Brain (tissue), 1 donor: ENCODE measurements around a stretch of chr7.

DNA sequence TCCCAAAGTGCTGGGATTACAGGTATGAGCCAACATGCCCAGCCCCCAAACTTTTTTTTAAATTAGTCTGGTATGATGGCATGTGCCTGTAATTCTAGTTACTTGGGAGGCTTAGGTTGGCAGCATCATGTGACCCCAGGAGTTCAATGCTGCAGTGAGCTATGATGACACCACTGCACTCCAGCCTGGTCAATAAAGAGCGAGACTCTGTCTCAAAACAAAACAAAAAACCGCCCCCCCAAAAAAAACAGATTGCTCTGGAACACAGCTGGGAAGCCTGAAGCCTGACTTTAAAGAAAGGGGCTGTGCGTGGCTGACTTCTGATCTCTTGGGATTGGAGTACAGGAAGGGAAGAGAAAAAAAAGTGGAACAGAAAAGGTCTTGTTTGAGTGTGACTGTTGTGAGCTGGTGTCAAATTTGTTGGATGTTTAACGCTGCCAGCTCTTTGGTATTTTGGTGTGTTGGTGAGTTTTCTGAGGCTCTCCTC is 20.7 kb upstream of the TPST1 start:
- RRBS, result no CpG with 5 or more reads among the region's 4 CpGs

DNA sequence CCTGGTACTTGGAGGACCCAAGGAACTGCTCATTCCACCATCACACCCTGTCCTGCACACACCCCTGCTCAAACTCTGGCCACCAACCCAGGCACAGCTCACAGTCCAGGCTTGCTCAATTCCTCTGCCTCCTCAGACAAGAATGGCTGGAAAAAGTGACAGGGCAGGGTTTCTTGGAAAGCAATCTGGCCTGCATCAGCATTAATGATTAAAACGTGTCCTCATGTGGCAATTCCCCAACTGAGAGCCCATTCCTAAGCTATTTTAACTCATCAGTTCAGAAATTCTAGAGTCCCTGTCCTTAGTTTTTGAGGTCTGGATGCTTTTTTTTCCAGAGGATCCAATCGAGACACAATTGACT is 17.2 kb upstream of the TPST1 start:
- RRBS, result no CpG with 5 or more reads among the region's 2 CpGs

- RRBS, result no CpG with 5 or more reads among the region's 6 CpGs
Measured at GRCh38 chr7:66307512-66308320, 102.6 kb downstream of the TPST1 start.

DNA sequence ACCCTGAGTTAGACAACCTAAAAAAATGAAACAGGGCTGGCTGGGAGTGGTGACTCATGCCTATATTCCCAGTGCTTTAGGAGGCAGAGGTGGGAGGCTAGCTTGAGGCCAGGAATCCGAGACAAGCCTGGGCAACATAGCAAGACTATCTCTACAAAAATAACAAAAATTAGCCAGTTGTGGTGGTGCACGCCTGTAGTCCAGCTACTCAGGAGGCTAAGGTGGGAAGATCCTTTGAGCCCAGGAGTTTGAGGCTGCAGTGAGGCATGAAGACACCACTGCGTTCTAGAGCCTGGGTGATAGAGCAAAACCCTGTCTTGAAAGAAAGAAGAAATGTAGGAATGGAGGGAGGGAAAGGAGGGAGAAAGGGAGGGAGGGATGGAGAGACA is 166.1 kb downstream of the TPST1 start:
- RRBS, result no CpG with 5 or more reads among the region's 3 CpGs

- RRBS, result no CpG with 5 or more reads among the region's 9 CpGs
Measured at GRCh38 chr7:66619082-66619500, 9.6 kb upstream of the KCTD7 start.

DNA sequence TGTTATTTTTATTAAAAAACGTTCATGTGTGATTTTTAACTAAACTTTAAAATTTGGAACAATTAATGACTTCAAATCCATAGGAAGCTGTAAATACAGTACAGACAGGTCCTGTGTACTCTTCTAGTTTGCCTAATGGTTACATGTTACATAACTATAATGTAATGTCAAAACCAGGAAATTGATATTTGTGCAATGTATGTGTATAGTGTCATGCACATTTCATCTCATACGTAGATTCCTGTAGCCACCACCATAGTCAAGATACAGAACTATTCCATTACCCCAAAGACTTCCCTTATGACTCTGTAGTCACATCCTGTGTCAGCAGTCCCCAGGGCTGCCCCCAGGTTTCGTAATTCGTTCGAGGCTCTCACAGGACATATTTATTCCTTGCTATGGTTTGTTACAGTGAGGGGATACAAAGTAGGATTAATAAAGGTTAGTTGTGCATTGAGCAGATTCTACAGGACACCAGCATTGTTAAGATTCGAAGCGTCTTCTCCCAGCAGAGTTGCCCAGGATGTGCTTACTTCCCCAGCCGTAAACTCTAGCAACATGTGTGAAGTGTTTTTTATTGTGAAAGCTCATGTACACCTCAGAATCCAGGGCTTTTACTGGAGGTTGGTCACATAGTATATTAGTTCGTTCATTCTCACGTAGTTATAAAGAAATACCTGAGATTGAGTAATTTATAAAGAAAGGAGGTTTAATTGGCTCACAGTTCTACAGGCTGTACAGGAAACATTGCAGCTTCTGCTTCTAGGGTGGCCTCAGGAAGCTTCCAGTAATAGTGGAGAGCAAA is 18.5 kb downstream of the RABGEF1 start:
- RRBS, result no CpG with 5 or more reads among the region's 10 CpGs

DNA sequence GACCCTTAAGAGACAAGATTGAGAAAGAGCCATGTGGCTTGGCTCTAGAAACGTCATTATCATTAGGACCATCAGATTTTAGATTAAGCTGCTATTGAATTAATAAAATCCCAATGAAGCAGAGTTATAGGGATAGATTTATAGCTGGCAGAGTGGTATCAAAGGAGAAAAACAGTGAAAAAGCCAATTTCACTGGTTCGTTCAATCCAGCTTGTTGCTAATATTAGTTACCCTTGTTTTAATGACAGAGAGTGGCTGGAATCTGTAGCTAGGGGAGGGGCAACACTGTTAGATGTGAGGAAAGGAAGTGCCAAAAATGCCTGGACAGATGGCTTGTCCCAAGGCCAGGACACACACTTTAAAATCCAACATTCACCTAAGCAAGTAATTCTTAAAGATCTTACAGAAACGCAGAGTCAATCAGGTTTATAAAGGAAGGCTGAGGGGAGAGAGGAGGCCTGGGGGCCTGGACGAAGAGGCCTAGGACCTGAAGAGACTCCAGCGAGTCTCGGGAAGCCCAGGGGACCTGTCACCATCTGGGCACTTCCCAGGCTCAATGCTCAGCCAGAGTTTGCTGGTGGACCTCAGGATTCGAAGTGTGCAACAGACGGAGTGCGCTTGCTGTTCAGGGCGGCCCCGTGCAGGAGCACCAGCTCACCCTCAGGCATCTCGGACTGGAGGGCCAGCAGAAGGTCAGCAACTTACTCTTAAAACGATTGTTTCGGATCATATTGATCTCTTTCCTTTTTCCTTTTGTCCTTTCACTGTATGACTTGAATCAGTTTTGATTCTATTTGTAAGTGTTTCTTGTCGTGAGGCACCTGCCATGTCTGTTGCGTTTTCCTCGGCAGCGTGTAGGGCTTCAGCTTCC is 36.7 kb downstream of the TMEM248 start:
- RRBS, result no CpG with 5 or more reads among the region's 18 CpGs

DNA sequence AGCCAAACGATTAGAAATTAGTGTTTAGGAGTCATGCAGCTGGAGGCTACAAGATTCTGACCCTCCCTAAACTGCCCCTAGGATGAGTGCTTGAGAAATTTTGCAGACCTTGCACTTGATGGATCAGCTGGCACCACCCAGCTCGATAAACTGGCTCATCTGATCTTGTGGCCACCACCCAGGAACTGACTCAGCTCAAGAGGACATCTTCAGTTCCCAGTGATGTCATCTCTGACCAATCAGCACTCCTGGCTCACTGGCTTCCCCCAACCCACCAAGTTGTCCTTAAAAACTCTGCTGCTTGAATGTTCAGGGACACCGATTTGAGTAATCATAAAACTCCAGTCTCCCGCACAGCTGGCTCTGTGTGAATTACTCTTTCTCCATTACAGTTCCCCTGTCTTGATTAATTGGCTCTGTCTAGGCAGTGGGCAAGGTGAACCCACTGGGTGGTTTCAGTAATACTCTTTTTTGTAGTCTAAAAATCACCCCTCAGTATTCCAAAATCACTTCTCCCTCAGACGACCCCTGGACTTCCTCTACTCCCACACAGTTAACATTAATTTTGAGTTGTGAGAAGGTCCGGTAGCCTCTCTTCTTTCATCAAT is 50.3 kb upstream of the SPDYE21 start:
- RRBS, result no CpG with 5 or more reads among the region's 6 CpGs

GRCh38 chr7:69429904-69430428 is 168.3 kb upstream of the AUTS2 start:
- RRBS, result no CpG with 5 or more reads among the region's 17 CpGs

DNA sequence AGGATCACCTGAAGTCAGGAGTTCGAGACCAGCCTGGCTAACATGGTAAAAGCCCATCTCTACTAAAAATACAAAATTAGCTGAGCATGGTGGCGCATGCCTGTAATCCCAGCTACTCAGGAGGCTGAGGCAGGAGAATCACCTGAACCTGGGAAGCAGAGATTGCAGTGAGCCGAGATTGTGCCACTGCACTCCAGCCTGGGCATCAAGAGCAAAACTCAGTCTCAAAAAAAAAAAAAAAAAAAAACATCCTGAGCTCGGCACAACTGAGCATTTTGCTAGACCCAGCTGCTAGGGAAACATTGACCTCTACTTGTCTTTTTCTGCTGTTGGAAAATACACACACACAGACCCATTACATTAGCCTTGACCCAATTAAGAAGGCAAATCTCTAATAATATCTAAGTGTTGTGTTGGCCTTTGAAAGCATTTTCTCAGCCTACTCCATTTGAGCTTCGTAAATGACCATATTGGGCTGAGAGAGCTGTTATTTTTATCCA is 92.4 kb upstream of the AUTS2 start:
- RRBS, result no CpG with 5 or more reads among the region's 5 CpGs

- RRBS, result no CpG with 5 or more reads among the region's 1 CpG
Measured at GRCh38 chr7:69701967-69702271, 103.6 kb downstream of the AUTS2 start.

DNA sequence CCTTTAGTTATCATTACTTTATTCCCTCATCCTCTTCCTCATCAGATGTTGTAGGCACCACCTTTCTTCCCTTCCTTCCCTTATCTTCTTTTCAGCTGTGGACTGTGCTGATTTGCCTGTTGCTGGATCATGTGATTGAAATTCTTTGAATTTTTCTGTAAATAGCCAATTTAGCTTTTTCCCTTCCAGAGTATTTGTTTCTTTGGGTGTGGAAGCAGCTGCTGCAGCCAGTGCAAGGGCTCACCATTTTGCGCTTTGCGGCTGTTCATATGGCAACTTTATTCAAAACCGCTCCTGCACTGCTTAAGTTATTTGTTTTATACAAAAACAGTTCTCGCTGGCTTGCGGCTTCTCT is 151.1 kb downstream of the AUTS2 start:
- RRBS, result no CpG with 5 or more reads among the region's 5 CpGs

DNA sequence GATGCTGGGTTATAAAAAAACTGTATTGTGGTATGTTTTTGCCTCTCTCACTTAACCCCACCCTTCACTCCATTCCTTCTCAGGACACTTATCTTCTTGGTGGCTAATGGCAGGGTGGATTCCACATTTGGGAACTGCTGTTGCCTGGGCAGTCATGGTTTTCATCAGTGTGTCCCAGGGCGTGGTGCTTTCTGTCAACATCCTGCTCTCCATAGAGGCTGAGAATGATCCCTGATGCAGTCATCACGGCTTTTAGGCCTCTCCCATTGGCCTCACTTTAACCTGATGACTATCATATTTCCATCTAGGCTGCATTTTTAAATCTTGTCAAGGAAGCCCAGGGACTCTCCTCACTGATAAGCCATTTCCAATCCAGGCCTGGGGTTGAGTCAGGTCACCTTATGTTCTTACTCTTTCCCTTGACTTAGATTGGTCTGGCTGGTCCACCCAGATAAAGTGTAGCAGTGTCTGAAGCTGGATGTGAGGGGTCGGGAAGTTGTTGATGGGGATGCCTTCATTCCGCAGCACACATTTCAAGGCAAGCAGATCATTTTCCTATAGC is 176.9 kb downstream of the AUTS2 start:
- RRBS, result no CpG with 5 or more reads among the region's 4 CpGs

DNA sequence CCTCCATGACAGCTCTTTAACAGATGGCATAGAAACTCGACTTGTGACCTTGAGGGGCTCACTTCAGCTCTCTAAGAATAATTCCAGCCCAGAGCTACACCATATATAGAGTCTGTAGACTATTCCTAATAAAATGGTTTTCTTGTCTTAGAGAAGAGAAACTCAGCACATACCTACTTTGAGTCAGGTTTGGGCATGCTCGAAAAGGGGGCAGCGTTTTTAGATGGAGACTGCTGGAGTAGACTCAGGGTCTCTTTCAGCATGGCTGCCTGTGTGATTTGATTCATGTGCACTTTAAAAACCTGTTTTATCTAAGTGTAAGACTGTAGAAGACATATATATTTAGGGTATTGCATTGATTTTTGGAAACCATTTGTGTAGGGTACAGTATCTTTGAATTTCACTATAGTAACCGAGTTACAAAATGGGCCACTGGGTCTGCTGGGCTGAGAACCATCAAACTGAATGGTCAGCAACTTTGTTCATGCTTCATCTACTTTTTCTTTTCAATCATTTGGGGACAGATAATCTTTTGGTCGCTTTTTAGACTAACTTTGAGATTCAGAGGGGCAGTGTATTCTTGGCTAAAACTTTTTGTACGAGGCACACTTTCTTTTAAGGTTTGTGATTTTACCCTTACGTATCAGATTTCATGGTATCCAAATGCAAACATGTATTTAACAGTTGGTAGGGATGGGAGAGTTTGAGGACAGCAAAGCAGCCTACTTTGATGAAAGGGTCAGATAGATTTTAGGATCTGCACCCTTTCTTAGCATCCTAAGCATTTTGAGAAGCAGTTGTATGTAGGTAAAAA is 346.1 kb downstream of the AUTS2 start:
- RRBS, result no CpG with 5 or more reads among the region's 7 CpGs

DNA sequence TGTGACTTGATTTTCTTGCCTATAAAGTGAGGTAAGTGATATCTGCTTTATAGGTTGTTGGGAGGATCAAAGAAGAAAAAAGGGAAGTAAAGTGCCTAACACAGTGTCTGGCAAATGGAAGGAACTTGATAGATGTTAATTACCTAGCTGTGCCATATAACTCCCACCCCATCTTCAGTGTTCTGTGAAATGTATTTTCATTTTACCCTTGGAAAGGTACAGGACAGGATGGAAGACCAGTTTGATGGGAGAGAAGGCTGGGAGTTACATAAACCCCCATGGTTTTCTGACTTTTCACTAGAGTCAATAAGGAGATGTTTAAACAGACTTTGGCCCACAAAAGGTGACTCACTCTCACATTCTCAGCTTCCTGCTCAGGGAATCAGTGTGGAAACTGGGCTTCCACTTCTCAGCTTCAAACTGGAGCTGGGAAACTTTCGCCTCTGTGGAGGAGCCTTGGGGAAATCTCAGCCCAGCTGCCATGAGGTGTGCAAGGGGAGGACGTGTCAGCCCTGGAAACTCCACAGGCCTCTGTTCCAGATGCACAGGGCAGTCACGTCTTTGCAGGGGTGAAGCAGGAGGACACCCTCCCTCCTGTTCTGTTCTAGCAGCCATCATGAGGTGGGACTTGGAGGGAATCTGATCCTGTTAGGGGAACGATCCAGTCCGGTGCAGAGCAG is 560.5 kb upstream of the GALNT17 start:
- RRBS, result no CpG with 5 or more reads among the region's 5 CpGs

DNA sequence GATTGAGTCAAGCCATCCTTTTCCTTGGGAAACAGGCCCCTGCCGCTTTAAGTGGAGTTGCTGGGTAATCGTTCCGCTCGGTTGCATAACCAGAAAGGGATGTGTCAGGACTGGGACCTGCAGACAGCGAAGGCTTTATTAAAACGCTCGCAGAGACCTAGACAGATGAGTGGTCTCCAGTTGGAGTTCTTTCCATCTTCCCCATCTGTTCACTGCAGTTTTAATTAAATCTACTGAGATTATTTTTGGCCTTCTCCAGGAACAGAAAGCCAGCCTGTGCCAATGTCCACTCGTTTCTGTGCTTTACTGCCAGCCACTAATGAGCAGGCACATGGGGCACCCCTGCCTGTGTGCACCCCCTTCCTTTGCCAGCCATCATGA is 557.0 kb upstream of the GALNT17 start:
- RRBS, result no CpG with 5 or more reads among the region's 8 CpGs

GRCh38 chr7:70762629-70763584 is 369.0 kb upstream of the GALNT17 start:
- RRBS, result no CpG with 5 or more reads among the region's 17 CpGs

DNA sequence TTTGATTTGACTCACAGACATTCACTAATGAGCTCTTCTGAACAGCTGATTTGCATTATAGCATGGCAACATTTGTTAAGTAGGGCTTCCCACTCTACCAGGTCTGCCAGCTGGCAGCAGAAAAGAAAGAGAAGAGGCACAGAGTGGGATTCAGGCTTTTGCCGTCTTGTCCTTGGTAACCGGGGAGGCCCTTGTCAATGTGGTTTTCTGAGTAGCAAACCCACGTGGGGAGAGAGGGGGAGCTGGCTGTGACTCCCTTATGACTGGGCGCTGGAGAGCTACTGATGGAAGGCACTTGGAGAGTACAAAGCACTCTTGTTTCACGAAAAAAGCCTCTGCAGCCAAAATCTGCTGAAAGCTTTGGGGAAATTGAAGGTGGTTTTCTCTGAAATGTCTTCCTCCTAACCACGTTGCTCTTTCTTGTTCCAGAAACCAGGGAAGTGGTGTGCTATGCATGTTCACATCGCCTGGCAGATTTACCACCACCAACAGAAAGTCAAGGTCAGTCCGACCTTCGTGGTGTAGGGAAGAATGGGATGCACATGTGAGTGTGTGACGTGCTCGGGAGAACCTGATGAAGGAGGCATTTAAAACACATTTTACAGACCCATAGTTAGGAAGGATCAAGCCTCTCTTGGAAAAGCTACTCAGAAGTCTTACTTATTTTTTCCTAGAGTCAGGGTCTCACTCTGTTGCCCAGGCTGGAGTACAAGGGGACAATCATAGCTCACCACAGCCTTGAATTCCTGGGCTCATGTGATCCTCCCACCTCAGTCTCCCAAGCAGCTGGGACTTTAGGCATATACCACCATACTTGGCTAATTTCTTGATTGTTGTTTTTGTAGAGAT is 355.0 kb upstream of the GALNT17 start:
- RRBS, result no CpG with 5 or more reads among the region's 11 CpGs

- RRBS, result no CpG with 5 or more reads among the region's 10 CpGs
Measured at GRCh38 chr7:70779361-70780268, 352.3 kb upstream of the GALNT17 start.

GRCh38 chr7:70810640-70811130 is 321.3 kb upstream of the GALNT17 start:
- RRBS, result no CpG with 5 or more reads among the region's 2 CpGs